ENCODE measurements around the genes NSUN5, BUD23 and TMEM270.

DNA sequence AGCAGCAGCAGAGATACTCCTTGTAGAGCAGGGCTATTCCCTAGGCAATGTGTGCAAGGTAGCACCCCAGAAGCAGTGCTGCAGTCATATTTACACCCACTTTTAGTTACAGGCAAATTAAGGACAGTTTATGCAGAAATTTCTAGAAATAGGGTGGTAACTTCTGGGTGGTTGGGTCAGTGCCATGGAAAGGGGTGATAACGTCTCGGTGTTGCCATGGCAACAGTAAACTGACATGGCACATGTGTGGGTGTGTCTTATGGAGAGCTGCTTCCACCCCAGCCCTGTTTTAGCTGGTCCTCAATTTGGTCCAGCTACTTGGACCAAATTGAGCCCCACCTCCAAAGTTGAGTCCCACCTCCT lies 80.0 kb downstream of the CALN1 start:
- RRBS = no CpG with 5 or more reads among the region's 2 CpGs
CAGE:
- cytosol, long polyA plus RNA = no peak
- long polyA plus RNA = no peak
- nucleus, long polyA plus RNA = no peak

- RRBS = no CpG with 5 or more reads among the region's 12 CpGs
CAGE:
- cytosol, long polyA plus RNA = no peak
- long polyA plus RNA = no peak
- nucleus, long polyA plus RNA = no peak
Measured at GRCh38 chr7:72941817-72942300, 17.0 kb downstream of the POM121 start.

- RRBS = 3% methylated on average over 2 of the region's 36 CpGs
CAGE:
- cytosol, long polyA plus RNA = start-site peak on the minus strand at chr7:73308790-73308846, 162 and 220 reads in 2 replicates
- long polyA plus RNA = start-site peak on the minus strand at chr7:73308793-73308808, 27 and 58 reads in 2 replicates
- nucleus, long polyA plus RNA = start-site peak on the minus strand at chr7:73308784-73308847, 91 and 100 reads in 2 replicates
Measured at GRCh38 chr7:73308725-73309212, at the start of gene NSUN5. Gene NSUN5 (minus strand): TSS chr7:73308826.

DNA sequence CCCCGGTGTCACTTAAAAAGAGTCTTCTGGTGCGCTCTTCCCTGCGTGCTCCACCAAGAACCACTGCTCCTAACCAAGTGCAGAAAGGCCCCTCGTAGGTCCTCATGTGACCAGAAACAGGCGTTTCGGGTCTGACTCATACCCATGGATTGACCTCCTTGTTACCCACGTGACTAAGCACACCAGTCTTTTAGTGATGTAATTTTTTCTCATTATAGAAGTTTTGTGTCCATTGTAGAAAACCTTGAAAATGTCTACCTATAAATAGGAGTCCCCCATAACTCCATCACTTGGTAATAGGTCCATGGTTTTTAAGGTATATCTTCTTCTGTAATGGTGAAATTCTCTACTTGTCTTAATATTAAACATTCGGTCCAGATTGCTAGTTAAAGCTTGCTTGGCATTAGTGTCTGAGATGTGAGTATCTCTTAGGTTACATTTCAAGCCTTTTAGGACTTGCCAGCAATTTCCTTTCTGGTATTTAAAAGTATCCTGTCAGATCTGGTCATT lies 14.1 kb downstream of the FKBP6 start:
- RRBS = no CpG with 5 or more reads among the region's 8 CpGs
CAGE:
- cytosol, long polyA plus RNA = no peak
- long polyA plus RNA = no peak
- nucleus, long polyA plus RNA = no peak

DNA sequence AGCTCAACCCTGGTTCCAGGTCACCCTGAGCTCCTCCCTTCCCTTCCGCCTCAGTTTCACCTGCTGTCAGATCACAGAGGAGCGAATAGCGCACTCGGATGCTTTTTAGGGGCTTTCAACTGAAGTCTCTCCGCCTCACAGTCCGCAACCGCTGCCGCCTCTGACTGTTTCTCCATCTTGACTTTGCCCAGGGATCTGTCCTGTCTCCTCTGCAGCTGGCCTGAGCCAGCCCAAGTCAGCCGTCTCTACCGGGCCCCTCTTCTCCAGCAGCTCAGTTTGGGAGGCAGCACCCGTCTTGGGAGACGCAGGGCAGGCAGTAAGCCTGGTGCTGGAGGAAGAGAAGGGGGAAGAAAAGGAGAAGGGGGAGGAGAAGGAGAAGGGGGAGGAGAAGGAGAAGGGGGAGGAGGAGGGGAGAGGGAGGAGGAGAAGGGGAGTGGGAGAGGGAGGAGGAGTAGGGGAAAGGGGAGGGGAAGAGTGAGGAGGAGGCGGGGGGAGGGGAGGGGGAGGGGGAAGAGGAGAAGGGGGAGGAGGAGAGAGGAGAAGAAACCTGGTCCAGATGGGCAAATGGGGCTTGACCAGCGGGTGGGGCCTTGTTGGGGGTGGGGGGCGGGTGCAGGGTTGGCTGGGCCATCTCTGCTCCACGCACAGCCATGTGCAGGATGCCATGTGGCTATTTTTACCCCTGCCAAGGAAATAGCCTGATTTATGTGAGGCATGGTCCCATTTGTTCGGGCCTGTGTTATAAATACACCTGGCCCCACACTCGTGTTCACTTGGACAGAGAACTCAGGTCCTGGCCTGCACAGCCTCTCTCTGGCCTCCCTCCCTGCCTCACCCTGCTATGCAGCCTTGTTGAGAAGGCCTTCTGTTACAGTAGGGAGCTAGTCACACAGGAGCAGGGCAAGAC lies 35.9 kb upstream of the FZD9 start:
- RRBS = no CpG with 5 or more reads among the region's 18 CpGs
CAGE:
- cytosol, long polyA plus RNA = no peak
- long polyA plus RNA = no peak
- nucleus, long polyA plus RNA = no peak

DNA sequence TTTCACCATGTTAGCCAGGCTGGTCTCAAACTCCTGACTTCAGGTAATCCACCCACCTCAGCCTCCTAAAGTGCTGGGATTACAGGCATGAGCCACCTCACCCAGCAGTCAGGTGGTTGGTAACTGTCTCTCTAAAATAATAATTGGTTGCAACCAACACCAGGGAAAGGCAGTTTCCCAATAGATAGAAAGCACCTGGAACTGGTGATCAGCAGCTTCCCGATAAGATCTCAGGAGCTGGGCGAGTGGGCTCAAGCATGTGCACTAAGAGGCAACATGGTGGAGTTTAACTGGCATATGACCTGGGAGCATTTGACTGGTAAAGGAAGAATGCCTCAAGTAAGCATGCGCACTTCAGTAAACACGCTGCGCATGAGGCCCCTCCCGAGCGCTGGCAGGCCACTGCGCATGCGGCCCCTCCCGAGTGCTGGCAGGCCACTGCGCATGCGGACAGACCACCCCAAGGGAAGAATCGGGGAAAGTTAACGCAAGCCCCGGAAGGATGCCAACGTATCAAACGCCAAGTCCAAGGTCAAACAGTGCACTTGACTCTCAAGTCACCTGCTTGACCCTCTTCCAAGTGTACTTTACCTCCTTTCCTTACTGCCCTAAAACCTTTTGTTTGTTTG lies 34.3 kb upstream of the FZD9 start:
- RRBS = no CpG with 5 or more reads among the region's 17 CpGs
CAGE:
- cytosol, long polyA plus RNA = no peak
- long polyA plus RNA = no peak
- nucleus, long polyA plus RNA = no peak

- RRBS = no CpG with 5 or more reads among the region's 9 CpGs
CAGE:
- cytosol, long polyA plus RNA = no peak
- long polyA plus RNA = no peak
- nucleus, long polyA plus RNA = no peak
Measured at GRCh38 chr7:73441286-73442159, 7.9 kb downstream of the FZD9 start.

- RRBS = no CpG with 5 or more reads among the region's 12 CpGs
CAGE:
- cytosol, long polyA plus RNA = no peak
- long polyA plus RNA = no peak
- nucleus, long polyA plus RNA = start-site peak on the minus strand at chr7:73477108-73477391, 122 and 234 reads in 2 replicates
Measured at GRCh38 chr7:73476660-73477785, 43.4 kb downstream of the FZD9 start.

- RRBS = no CpG with 5 or more reads among the region's 4 CpGs
CAGE:
- cytosol, long polyA plus RNA = no peak
- long polyA plus RNA = no peak
- nucleus, long polyA plus RNA = no peak
Measured at GRCh38 chr7:73478110-73478792, 43.8 kb downstream of the BAZ1B start.

- RRBS = no CpG with 5 or more reads among the region's 12 CpGs
CAGE:
- cytosol, long polyA plus RNA = no peak
- long polyA plus RNA = no peak
- nucleus, long polyA plus RNA = no peak
Measured at GRCh38 chr7:73572740-73573411, 5.5 kb downstream of the TBL2 start.

DNA sequence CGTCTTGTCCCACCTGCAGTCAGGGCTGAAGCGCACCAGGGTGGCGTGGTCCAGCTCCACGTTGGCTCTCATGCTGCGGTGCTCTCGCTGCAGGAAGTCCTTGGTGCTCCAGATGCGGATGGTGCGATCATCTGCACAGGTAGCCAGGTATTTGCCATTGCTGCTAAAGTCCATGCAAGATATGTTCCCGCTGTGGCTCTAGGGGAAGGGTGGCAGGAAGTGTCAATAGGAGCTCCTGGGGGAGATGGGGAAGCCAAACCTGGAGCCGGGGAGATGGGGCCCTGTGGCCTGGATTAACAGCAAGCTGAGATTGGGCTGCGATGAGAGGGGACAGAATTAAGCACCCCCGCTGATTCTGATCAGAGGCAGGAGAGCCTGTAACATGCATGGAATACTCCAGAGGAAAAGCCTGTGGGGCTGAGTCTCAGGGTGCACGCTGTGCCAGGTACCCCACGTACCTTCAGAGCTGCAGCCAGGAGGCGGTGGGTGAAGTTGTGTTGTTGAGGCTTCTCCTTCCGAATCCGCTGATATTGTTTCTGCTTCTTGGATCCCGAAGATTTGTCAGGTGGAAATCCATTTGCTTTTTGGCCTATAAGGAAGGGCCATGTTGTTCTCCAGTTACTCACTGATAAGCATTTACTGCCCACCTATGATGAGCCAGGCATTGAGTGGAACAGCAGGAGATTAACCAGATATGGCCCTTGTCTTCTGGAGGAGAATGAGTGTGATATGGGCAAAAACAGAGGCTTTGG lies 4.3 kb downstream of the TBL2 start:
- RRBS = no CpG with 5 or more reads among the region's 18 CpGs
CAGE:
- cytosol, long polyA plus RNA = no peak
- long polyA plus RNA = no peak
- nucleus, long polyA plus RNA = no peak

DNA sequence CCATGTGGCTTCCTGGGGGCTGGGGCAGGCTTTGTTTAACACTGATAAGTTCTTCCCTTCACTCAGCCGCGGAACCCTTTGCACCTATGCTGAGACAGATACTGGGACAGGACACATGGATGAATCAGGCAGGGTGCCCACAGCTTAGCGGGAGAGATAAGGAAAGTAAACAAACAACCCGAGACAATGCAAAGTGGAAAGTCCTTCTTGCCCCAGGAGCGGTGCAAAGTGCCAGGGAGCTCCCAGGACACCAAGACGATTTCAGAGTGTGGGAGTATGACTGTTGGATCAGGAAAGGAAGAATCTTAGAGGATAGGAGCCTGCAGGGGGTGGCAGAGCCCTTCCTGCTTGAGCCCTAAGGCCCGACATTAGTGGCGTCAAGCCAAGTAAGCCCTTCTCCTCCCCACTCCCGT lies 11.6 kb downstream of the MLXIPL start:
- RRBS = no CpG with 5 or more reads among the region's 9 CpGs
CAGE:
- cytosol, long polyA plus RNA = no peak
- long polyA plus RNA = no peak
- nucleus, long polyA plus RNA = no peak

- RRBS = no CpG with 5 or more reads among the region's 13 CpGs
CAGE:
- cytosol, long polyA plus RNA = no peak
- long polyA plus RNA = no peak
- nucleus, long polyA plus RNA = no peak
Measured at GRCh38 chr7:73614348-73614894, 9.9 kb downstream of the MLXIPL start.

DNA sequence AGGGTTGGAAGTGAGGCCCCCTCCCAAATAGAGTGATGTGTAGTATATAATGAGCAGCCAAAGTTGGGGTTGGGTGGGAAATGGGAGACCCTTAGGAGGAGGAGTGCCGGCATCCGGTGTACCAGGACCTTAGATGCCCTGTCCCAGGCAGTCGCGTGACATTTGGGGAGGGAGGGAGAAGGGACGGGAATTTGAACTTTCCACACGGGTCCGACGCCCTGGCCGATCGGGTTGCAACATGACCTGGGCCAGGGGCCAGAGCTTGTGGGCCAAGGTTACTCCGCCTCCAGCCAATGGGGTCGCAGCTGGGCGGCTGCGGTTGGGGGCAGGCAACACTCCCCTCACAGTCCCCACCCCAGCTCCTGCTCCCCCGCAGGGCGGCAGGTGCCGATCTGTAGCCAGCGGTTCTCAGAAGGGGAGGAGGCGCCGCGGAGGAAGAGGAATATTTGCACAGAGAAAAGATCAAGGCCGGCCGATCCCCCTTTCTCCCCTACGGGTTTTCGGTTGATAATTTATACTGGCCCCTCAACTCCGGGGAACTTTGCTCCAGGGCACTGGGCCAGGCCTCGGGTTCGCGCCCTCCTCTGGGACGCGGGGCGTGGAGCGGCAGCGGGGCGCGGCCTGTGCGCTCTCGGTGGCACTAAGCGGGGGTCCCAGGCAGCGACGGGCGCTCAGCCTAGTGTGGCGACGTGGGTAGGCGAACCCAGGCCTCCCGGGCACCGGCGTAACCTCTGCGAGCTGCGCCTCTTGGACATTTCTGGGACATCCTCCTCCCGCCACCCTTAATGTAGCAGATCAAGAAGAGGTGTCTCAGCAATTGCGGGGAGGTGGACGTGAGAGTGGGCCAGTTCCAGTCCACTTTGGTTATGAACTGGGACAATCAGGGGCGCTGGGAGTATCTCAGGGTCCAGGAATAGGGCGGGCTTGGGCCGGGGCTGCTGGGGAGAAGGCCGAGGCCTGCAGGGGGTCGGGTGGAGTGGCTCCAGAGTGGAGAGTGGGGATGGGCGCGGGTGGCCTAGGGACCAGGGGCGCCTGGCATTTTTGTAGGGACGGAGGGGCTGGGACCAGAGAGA lies 1.2 kb downstream of the MLXIPL start:
- RRBS = no CpG with 5 or more reads among the region's 62 CpGs
CAGE:
- cytosol, long polyA plus RNA = no peak
- long polyA plus RNA = no peak
- nucleus, long polyA plus RNA = no peak

DNA sequence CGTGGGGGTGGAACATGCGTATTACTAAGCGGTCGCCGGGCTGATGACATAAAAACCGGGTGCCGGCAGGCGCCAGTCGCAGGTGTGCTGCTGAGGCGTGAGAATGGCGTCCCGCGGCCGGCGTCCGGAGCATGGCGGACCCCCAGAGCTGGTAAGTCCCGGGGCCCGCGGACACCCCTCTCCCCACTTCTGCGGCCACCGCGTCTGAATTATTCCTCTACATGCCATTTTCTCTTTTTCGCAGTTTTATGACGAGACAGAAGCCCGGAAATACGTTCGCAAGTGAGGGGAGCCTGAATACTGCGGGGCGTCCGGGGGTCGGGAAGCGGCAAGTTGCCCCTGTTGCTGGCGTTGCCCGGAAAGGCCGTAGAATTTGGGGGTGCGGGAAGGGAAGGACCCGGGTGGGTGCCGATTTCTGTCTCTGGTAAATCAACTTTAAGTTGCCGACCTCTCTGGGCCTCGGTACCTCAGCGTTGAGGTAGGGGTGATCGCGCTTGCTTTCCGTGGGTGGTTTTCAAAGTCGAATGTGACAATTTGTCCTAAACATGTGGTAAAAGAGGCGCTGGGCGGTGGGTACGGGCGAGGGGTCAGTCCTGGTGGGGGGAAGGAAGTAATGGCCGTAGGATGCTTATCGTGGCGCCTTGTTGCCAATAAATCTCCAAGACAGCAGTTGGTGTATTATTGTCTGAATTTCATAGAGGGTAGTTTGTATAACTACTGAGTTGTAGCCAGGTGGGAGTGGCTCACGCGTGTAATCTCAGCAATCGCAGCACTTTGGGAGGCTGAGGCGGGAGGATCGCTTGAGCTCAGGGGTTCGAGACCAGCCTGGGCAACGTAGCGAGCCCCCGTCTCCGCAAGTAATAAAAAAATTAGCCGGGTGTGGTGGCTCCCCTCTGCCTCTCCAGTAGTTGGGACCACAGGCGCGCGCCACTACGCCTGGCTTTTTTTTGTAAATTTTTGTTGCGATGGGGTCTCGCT lies at the start of gene BUD23:
Gene BUD23, plus strand, starts transcription at position 75 of the 978 bp plus-strand sequence.
- RRBS = 1% methylated on average over 26 of the region's 70 CpGs
CAGE:
- cytosol, long polyA plus RNA = start-site peak on the plus strand centred at position 99 of the sequence, 15 bp wide, 143 and 164 reads in 2 replicates
- long polyA plus RNA = start-site peak on the plus strand centred at position 97 of the sequence, 11 bp wide, 146 and 209 reads in 2 replicates
- nucleus, long polyA plus RNA = no peak

DNA sequence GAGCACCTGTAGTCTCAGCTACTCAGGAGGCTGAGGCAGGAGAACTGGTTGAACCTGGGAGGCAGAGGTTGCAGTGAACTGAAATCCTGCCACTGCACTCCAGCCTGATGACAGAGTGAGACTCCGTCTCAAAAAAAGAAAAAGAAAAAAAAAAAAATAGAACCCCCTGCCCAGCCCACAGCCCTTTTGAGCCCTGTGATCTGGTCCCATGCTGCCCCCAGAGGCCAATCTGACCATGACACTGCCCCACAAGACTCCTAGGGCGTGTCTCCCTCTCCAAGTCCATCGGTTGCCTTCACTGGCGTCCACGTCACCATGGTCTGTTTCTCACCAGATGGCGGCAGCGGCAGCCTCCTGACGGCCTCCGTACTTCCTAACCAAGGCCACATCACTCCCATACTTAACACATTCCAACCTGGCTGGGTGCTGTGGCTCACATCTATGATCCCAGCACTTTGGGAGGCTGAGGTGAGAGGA lies 18.0 kb downstream of the BUD23 start:
- RRBS = no CpG with 5 or more reads among the region's 9 CpGs
CAGE:
- cytosol, long polyA plus RNA = no peak
- long polyA plus RNA = no peak
- nucleus, long polyA plus RNA = no peak

GRCh38 chr7:73860833-73861332 lies at the start of gene TMEM270:
Gene TMEM270 (plus strand): TSS chr7:73861159.
- RRBS = 94% methylated on average over 1 of the region's 11 CpGs
CAGE:
- cytosol, long polyA plus RNA = no peak
- long polyA plus RNA = no peak
- nucleus, long polyA plus RNA = no peak

DNA sequence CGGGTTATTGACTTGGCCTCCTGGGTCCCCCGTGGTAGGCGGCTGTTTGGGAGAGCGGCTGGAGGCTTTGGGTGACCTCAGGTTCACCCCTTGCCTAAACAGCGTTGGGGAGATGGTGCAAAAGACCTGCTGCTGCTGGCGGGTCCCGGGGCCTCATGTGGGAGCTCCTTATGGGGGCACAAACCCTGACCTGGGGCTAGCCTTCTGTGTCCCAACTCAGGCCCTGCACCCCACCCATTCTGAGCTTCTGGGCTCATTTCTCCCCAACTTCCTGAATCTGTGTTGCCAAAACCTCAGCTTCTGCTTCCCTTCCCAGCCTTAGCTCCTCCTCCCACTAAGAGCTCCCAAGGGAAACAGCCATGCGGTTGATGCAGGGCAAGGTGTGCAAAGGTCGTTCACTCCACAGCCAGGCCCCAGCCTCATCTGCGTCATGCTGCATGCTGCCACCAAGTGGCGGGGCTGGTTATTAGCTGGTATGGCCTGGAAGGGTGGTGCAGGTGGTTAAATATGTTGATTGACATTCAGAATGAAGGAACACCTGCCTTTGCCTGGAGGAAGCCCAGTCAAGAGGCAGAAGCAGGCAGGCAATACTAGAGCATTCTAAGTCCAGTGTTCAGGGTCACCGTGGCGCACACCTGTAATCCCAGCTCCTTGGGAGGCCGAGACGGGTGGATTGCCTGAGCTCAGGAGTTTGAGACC lies 49.0 kb upstream of the ELN start:
- RRBS = no CpG with 5 or more reads among the region's 15 CpGs
CAGE:
- cytosol, long polyA plus RNA = no peak
- long polyA plus RNA = no peak
- nucleus, long polyA plus RNA = no peak

DNA sequence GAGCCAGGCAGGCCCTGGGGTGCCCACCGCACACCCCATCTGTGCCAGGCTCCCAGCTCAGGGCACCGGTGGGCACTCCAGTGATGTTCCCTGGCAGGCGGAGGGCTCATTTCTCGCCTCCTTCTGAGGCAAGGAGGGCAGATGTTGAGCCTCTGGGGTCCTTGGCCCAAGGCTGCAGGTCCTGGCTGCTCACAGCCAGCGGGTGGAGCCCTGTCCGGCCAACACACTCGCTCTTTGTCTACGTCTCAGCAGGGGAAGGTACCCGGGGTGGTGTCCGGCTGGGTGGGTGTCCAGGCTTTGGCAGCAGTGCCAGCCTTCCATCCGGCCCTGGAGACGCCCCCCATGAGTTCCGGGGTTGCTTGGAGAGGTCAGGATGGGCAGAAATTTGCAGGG lies 42.4 kb upstream of the ELN start:
- RRBS = 96% methylated on average over 2 of the region's 13 CpGs
CAGE:
- cytosol, long polyA plus RNA = no peak
- long polyA plus RNA = no peak
- nucleus, long polyA plus RNA = no peak

DNA sequence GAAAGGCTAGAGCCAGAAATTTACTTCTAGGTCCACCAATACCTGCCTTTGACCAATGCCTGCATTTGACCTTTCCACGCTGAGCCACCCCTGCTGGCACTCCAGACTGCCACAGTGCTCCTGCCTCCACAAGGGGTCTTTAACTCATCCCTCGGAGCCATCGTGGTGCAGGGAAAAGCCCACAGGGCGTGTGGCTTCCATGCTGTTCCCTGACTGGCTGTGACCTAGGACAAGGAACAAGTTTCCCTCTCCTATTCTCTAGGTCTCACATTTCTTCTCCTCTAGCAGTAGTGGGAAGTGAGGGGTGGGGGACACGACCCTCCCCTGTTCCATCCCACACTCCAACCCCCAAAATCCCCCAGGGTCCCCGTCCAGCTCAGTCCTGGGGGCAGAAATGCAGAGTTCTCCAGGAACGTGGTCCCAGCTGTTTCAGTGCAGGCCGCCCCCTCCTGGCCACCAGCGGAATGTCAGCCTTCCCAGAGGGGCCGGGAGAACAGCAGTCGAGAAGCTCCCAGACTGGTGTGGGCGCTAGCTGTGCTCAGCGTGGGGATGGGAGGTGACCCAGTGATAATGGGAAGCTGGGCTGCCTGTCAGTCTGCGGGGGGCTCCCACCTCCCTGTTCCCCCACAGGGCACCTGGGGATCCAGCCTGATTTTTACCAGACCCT lies 1.3 kb upstream of the ELN start:
- RRBS = no CpG with 5 or more reads among the region's 14 CpGs
CAGE:
- cytosol, long polyA plus RNA = no peak
- long polyA plus RNA = no peak
- nucleus, long polyA plus RNA = no peak